ENCODE measurements around a stretch of chr12.

GRCh38 chr12:119365534-119366111 lies 31.1 kb downstream of the CCDC60 start:
- PRO-cap = no peak

- PRO-cap = no peak
Observed at GRCh38 chr12:119682427-119683212, 14.7 kb downstream of the PRKAB1 start.

- PRO-cap = no peak
Observed at GRCh38 chr12:119857285-119857810, 19.8 kb downstream of the CIT start.

DNA sequence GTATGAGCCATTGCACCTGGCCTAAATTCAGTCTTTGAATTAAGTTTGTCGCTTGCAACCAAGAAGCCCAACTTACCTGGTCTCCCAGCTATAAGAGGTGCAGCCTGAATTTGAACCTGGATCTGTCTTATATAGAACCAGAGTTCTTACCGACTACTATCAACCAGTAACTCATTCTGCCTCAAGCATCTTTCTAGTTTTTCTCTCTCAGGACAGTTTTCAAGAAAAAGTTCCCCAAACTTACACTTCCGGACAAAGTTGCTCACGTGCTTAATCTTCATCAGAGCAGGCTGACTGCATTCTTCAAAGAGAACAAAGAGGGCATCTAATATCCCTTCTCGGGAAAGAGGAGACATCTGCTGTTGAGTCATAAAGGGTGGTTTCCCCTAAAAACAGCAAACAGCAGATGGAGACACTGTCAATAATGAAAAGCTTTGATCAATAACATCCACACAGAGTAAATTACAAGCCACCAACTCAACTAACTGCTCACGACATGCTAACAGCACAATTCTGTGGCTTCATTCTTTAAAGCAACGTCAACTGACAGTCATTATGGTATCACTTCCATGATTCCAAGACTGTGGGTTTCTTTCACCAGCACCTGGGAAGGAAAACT lies 8.2 kb downstream of the CIT start:
- PRO-cap = no peak

- PRO-cap = no peak
Observed at GRCh38 chr12:120069239-120069860, 47.2 kb downstream of the RAB35 start.

- PRO-cap = no peak
Observed at GRCh38 chr12:120092723-120093720, 23.5 kb downstream of the RAB35 start.

DNA sequence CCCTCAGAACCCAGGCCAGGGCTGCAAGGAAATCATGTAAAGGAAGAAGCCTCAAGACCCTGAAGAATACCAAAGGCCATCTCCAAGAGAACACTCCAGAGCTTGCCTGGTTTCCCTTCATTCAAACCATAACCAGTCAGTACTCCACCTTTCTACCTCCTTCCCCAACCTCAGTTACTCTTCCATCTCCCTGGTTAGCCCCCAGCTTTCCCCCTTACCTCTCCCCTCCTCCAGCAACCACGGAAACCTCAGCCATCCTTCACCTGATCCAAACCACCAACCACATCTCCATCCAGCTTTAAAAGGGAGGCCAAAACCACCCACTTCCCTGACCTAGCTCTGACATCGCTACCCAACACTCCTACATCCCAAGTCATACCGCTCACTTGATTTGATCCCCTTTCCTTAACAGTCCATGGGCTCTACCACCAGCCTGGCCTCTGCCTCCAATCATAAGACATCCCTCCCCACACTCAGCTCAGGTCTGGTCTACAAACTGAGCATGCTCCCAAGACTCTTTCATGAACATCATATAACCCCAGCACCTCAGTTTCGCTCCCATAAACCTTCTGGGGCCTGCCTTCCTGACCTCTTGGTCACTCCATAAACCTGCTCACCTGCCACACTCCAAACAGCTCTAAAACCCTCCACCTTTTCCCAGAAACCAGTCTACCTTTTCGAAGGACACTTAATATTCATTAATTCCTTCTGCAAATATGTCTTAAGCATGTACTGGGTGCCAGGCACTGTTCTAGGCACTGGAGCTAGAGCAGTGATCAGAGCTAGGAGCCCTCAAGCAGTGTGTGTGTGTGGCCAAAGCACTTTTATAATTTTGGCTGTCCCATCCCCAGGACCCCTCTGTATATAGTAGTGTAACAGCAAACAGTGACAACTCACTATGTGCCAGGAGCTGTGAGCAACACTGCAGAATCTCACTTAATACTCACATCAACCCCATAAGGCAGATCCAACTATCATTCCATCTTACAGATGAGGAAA lies 1.3 kb downstream of the RAB35 start:
- PRO-cap = no peak

DNA sequence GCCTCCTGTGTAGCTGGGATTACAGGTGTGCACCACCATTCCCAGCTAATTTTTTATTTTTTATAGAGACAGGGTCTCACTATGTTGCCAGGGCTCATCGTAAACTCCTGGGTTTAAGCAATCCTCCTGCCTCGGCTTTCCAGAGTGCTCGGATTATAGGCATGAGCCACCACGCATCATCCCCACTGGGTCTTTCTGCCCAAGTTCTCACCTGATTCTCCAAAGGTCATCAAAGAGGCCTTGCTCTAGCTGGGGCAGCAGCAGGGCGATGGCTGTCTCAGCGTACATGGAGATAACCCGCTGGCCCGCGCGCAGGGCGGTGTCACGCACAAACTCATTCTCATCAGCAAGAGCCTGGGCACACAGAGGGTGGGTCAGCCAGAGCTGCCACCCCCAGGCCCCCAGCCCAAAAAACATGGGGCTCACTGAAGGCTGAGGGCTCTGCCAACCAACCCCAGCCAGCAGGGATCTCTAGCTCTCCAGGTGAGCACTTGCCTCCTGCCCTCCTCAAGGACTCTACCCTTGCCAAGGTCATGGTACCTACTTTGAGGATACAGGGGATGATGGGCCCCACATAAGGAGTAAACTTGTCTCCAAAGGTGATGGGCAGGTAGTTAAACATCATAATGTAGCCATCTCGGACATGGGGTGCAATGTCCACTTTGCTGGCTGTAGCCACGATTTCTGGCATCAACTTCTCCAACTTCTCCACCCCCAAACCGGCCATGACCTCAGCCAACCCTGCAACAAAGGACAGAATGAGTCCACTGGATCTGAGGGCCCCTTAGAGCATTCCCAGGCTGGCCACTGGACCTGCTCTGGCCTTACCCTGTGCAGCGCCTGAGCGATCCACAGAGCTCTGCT lies 27.8 kb upstream of the RAB35 start:
- PRO-cap = no peak

GRCh38 chr12:120193451-120193688 lies 1.1 kb downstream of the GCN1 start:
- PRO-cap = no peak

DNA sequence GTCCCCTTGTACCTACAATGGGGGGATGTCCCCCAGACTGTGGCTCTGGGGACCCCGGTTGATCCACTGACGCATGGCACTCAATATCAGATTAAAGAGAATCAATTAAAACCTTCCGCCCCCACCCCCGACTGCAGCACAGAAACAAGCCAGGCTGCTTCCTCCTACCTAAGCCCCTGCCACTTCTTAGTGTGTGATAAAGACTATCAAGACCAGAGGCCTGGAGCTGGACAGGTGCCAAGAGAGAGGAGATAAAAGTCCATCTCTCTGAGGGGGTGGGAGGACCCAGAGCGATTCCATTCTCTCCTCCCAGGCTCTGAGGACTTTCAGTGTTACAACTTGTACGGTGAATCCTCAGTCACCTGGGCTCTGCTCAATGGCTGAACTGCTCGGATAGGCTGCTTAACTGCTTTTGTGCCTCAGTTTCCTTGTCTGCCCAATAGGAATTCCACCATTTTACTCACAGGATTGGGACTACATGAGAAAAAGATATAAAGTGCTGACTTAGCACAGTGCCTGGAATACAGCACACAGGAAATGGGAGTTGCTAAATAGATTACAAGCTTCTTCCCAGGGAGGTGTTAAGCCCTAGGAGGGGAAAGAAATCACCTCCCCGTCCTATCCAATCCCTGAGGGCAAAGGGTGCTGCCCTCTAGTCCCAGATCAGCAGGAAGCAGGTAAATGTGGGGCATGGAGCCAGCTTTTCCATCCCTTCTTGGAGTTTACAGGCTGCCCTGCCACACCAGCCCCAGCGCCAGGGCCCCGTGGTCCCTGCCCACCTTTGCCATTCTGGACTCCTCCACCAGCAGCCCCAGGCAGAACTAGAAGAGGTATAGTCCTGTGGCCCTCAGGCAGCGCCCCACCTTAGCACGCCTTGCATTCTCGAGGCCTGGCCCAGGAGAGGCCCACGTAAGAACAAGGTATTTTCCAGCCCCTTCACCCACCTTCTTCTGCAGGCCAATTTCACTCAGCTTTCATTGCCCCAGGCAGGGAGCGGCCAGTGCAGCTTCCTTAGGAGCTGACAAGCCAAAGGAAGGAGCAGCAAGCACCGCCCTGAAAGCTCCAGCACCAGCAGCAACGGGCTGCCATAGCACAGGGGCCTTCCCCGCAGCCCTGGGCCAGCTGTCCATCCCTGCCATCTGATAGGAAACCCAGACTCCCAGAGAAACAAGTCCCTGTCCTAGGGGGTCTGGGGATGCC lies 28.6 kb upstream of the RPLP0 start:
- PRO-cap = no peak

DNA sequence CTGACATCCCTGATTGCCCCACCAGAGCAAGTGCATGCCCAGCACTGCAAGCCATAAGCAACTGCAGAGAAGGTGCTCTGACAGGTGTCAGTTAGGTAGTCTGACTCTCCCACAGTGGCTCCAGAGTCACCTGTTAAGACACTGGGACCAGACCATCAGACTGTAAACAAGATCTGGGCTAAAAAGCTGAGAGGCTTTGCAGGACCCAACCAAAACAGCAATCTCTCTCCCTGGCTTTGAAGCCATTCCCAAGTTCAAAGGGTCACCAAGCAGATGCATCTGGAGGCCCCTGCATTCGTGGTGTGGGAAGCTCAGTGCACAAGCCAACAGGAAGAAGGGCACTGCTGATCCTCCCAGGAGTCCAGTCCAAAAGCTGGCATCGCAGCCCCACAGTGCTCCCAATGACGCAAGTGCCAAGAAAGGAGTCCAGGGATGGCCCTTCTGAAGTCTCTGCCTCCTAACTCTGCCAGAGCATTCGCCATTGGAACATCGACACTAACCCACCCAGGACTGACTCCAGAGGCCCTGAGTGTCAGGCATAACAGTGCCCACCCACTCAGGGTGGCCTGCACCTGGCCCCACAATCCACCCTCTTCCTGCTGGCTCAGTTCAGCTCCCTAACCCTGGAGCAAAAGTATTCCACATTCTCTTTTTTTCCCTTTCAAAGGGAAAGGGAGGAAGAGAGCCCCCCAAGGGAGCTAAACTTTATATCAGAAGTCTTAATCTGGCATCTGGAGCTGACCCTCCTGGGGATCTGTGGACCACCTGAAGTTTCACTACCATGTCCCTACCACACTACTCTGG lies 25.0 kb downstream of the PXN start:
- PRO-cap = unidirectional peak, plus-strand start at position 474 of the sequence

GRCh38 chr12:120247410-120247824 lies 18.1 kb downstream of the PXN start:
- PRO-cap = no peak

GRCh38 chr12:120256934-120257606 lies 8.5 kb downstream of the PXN start:
- PRO-cap = bidirectional peak, plus-strand start at chr12:120257381, minus-strand start at chr12:120257217

GRCh38 chr12:120394298-120395058 lies 25.5 kb upstream of the MSI1 start:
- PRO-cap = unidirectional peak, minus-strand start at chr12:120394811

DNA sequence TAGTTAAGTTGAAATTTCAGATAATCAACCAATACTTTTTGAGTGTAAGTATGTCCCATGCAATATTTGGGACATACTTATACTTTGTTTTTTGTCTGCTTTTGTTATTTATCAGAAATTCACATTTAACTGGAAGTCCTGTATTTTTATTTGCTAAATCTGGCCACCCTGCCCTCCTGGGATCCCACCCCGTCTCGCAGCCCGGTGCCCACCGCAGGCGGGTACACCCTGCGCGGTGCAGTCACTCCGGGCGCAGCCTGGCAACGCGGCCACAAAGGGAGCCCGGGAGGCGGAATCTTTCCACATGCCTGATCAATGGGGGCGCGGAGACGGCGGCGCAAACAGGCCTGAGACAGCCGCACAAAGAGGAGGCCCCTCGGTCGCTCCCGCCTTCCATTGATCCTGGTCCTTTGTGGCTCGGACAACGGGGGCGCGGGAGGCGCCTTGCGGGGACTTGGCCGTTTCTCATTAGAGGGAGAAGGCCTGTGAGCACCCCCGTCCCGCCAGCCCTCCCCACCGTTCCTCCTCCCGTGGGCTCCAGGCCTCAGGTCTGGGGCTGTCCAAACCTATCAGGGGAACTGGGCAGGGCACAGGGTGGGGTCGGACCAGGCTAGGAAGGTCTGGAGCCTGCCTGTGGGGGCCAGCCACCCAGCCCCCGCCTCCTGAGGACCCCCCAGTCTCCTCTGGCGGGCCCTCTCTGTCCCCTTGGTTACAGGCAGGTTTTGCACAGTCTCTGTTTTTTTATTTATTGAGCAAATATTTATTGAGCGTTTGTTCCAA lies 28.8 kb upstream of the MSI1 start:
- PRO-cap = unidirectional peak, plus-strand start at position 315 of the sequence

DNA sequence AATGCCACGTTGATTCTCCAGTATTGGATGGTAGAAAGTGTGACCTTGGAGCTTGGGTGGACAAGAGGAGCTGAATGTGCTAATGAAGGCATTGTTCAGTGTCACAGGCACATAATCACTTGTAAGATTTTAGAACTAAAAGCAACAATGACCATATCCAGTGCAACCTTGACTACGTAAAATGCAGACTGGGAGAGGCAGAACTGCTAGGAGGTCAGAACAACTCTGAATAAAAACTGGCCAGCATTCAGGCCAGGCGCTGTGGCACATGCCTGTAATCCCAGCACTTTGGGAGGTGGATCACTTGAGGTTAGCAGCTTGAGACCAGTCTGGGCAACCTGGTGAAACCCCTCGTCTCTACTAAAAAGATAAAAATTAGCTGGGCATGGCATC lies 2.6 kb downstream of the SRSF9 start:
- PRO-cap = no peak

DNA sequence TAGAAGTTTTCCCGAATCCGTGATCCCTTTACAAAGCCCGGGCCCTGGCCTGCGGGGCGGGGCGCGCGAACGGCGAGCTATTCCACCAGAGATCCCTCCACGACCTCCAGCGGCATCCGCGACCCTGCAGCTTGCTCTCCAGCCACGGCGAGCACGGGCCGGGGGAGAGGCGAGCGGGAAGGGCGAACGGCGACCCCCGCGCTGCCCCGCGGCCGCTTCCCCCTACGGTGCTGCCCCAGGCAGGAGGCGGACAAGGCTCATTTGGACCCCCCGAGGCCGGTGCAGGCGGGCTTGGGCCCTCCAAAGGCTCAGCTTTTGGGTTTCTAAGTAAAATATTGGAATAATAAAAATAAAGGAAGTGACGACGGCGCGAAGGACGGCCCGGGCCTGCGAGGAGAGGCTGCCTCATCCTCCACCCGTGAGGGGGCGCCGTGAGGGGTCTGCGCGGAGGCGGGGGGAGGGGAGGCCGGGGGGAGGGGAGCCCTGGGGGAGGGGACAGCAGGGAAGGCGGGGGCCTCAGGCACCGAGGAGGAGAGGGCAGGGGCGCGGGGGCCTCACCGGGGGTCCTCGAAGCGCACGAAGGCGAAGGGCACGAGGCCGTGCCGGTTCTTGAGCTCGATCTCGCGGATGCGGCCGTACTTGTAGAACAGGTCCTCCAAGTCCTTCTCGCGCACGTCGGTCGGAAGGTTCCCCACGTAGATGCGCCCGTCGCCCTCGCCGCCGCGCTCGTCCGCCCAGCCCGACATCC lies 510 bp downstream of the SRSF9 start:
- PRO-cap = no peak

GRCh38 chr12:120539370-120539805 lies 5.2 kb downstream of the RNF10 start:
- PRO-cap = no peak

DNA sequence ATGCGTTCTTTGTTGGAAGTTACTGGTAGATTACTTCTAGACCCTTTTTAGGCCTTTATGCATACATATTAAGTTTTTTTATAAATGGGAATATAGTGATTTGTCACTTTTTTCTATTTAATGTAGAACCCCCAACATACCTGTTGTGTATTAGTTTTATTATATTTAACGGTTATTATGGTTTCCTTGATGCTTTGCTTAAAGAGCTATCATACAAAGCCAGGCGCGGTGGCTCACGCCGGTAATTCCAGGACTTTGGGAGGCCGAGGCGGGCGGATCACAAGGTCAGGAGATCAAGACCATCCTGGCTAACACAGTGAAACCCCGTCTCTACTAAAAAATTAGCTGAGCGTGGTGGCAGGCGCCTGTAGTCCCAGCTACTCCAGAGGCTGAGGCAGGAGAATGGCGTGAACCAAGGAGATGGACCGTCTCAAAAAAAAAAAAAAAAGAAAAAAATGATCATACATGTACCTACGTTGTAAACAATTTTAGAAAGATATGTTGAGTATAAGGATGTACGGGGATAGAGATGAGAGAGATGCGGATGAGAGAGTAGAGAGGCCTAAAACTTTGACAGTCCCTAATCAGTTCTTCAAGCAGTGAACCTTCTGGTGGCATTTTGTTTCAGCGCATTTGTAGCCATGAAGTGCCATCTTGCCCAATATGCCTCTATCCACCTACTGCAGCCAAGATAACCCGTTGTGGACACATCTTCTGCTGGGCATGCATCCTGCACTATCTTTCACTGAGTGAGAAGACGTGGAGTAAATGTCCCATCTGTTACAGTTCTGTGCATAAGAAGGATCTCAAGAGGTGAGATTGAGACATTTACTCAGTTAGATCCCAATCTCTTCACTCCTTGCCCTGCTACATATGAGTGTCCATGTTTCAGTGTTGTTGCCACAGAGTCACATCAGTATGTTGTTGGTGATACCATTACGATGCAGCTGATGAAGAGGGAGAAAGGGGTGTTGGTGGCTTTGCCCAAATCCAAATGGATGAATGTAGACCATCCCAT lies 22.8 kb downstream of the RNF10 start:
- PRO-cap = no peak

DNA sequence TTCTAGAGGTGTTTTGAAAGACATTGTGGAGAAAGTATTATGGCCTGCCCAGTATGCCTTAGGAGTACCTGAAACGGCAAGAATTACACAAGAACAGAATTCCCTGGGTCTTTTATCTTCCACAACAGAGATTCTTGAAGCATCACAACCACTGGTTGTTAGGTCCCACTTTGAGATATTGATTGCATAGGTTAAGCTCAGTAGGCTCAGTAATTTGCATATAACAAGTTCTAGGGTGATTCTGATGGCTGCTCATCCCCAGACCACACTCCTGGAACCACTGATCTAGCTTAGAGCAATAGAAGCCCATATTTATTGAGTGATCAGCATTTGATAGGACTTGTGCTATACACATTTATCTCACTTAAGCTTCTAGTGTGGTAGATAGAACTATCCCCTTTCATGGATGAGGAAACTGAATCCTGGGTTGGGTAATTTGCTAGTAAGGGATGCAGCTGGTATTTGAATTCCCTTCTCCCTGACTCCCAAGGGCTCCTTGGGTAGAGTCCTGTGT lies 19.9 kb downstream of the POP5 start:
- PRO-cap = no peak

All from sciatic nerve (tissue), 1 donor.